Helper T cell (primary cell): ENCODE measurements around a stretch of chr5.

DNA sequence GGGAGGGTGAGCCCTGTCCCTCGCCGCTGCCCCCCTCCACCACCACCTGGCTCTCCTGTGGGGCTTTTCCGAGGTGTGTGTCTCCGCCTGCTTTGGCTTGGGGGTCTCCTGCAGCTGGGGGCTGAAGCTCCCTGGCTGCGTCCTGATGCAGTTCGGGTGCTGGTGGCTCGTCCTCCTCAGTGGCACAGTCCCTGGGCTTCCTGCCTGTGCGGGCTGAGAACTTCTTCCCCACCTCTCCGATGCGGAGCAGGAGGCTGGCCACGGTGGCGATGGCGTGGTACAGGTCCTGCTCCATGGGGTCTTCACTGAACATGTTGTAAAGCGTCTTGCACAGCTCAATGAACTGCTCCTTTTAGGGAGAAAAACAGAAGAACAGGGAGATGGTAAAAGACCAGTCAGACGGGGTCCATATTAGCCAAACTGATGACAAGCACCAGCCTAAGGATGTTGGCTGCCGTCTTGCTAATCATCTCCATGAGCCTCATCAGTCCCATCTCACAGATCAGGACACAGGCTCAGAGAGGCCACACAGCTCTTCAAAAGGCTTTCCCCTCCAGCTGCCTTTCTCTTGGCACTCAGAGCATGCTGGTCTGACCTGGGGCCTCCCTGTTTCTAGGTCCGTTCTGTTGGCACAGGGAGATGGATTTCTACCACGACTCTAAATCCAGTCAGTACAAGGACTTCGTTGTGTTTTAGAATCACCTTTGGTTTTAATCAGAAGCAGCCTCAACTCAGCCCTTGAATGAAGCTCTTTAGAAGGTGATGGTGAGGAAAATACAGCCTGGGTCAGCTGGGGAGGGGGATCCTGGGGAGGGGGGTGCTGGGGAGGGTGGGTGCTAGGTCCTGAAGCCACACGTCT is 5.4 kb upstream of the MRNIP start:
- PRO-cap, 2 experiments = no peak in any of the 2 experiments

DNA sequence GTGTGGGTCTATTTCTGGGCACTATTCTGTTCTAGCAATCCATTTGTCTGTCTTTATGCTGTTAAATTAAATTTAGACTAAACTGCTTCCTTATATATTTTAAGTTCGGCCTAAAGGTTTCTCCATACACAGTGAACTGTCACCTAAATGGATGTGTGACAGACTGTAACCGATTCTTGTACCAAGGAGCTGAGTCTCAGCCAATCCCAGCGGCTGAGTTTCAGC is 15.6 kb upstream of the TBC1D9B start:
- PRO-cap, 2 experiments = no peak in any of the 2 experiments

DNA sequence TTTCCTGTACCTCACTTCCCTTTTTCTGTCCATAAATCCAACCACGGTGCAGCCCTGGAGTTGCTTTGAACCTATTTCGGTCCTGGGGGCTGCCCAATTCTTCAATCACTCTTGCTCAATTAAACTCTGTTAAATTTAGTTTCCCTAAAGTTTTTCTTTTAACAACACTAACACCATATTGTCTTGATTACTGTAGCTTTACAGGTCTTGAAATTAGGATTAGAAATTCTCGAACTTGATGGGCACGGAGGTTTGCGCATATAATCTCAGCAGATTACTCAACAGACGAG is 15.9 kb upstream of the TBC1D9B start:
- PRO-cap, 2 experiments = no peak in any of the 2 experiments

GRCh38 chr5:179966784-179967169 is 59.1 kb upstream of the TBC1D9B start:
- PRO-cap, 2 experiments = no peak in any of the 2 experiments

- PRO-cap, 2 experiments = peak in 2 of 2 experiments; most common minus-strand start chr5:180080818 (in 1)
Observed at GRCh38 chr5:180080589-180081372, 9.2 kb upstream of the RNF130 start.

DNA sequence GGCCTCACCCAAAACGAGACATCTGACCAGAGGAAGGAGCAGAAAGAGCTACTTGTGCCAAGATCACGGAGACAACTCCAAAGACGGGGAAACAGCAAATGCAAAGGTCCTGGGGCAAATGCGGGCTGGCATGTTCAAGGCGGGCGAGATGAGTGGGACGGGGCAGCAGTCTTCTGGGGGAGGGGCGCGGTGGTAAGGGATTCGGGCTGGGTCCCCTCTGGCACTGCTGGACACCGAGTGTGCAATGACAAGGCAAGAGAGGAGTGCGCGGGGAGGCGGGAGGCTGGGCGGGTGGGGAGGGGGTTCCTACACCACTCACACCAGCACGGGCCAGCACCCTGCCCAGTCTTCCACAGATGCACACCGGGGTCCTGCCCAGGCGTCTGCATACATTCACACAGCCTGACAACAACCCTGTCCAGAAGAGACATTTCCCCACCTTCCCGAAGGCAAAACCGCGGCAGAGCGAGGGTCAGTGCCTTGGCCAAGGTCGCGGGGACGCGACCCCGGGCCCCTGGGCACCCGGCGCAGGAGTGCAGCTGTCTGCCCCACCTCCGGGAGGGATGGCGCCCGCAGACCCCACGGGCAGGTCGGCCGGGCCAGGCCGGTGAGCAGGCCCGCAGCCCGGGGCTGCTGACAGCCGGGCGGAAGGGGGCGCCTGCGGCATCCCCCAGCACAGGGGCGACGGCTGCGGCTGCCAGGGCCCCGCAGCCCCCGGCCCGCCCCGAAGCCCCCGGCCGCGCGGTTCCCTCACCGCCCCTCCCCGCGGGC is 668 bp downstream of the MAPK9 start:
- PRO-cap, 2 experiments = no peak in any of the 2 experiments

GRCh38 chr5:180590064-180590783 is 1.1 kb downstream of the SCGB3A1 start:
- PRO-cap, 2 experiments = no peak in any of the 2 experiments

- PRO-cap, 2 experiments = no peak in any of the 2 experiments
Observed at GRCh38 chr5:180618512-180619483, 27.5 kb upstream of the SCGB3A1 start.

- PRO-cap, 2 experiments = no peak in any of the 2 experiments
Observed at GRCh38 chr5:180907897-180908437, 9.0 kb downstream of the BTNL8 start.

DNA sequence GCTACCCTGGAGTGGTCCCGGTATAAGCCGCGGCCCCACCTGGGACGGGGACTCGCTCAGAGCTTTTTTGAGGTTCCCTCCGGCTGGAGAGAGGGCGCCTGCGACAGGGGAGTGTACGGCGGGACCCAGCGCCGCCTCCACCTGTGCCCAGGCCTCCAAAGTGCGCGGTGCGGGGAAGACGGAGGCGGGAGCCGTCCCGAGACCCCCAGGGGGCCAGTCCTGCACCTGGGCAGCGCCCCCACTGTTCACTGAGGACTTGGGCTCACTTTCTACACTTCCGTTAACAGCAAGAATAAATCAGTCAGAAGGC is 14.3 kb downstream of the TRIM7 start:
- PRO-cap, 2 experiments = peak in 1 of 2 experiments; most common minus-strand start position 143 of the sequence (in 1)

DNA sequence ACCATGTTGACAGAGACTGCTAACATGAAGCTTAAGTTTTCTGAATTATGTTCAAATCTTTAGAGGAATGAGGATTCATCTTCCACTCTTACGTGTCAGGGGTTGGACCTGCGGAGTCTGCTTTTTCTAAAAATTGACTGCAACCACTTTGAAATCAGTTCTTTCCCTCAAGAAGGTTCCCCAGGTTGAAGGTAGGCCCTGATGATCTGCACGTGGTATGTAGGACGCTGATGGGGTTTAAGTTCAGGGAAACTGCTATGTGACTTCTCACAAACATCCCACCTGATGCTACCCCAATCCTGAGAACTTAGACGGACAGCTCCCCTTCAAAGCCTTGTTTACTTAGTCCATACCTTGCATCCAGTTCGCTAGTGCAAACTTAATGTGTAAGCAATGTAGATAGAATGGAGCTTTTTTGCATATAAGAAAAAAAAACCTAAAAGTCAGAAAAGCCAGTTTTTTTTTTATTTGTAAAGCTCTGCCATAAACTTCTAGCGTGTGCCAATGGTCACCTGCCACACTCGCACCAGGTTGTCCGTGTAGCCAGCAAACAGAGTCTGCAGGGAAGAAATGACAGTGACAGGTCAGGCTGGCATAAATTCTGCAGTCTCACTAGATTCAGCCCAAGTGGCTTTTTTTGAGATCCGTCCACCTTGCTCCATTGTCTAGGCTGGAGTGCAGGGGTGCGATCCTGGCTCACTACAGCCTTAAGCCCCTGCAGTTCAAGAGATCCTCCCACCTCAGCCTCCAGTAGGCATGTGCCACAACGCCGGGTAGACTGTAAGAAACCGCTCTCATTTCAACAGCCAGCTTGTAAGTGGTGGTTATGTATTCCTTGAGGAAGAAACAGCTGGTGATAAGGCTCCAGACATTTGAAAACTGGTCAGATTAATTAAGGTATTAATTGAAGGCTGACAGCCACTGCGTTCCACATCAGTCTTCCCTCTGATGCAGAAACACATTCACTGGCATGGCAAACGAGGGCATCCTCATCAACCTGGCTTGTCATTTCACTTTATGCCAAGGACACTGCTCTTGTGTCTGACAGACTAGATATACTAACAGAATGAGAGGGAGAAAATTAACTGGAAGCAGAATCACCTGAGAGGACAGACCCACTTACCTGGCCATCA is 6.9 kb downstream of the RACK1 start:
- PRO-cap, 2 experiments = no peak in any of the 2 experiments

DNA sequence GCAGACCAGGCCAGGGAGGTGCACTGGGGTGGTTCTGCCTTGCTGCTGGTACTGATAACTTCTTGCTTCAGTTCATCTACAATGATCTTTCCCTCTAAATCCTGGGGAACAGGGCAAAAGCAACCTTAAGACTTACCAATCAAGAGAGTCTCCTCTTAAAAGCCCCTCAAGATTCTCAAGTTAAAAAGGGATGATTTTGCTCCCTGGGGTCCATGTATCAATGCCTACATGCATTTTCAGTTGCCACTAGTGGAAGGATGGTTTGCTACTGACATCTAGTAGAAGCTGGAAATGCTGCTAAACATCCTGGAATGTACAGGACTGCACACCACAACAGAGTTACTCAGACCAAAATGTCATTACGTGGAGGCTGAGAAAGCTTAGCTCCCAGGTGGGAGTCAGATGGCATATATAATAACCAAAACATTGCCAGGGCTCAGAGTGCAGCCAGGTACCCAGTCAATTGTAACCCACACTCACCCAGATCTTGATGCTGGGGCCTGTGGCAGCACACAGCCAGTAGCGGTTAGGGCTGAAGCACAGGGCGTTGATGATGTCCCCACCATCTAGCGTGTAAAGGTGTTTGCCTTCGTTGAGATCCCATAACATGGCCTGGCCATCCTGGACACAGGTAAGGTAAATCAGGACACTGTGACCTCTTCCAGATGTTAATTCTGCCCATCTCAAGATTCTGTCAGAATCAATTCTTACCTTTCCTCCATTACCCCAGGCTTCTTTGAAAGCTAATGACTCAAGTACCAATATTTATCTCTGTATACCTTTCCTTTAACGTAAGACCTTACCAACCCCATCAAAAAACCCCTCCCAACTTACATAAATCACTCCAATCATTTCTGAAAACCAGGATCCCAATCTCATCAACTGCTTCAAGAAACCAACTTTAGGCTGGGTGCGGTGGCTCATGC is 5.8 kb downstream of the RACK1 start:
- PRO-cap, 2 experiments = no peak in any of the 2 experiments